ENCODE results near the genes SCYGR3 and CCL20.

DNA sequence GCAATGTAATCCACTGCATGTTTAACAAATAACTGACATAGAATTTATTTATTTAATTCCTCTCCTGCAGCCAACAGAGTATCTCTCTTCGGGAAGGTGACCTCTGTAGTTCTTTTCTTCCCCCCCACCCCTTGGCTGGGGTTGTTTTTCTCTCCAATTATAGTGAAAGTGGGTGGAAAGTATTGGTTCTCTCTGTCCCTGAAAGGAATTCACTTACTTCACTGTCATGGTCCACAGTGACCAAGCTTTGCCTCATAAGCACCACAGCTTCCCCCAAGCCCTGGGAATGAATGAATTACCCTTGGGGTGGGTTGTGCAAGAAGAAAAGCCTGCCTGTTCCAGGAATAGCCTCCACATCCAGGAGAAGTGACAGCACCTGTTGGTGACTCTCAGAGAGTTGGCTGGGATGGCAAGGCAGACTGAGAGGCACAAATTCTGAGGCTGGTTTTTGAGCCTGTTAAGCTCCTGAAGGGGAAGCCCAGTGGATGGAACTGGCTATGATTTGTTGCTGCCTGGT lies 479.6 kb downstream of the IRS1 start:
- PRO-cap: no peak

- PRO-cap: no peak
Measured at GRCh38 chr2:226478262-226478946, 321.2 kb downstream of the IRS1 start.

DNA sequence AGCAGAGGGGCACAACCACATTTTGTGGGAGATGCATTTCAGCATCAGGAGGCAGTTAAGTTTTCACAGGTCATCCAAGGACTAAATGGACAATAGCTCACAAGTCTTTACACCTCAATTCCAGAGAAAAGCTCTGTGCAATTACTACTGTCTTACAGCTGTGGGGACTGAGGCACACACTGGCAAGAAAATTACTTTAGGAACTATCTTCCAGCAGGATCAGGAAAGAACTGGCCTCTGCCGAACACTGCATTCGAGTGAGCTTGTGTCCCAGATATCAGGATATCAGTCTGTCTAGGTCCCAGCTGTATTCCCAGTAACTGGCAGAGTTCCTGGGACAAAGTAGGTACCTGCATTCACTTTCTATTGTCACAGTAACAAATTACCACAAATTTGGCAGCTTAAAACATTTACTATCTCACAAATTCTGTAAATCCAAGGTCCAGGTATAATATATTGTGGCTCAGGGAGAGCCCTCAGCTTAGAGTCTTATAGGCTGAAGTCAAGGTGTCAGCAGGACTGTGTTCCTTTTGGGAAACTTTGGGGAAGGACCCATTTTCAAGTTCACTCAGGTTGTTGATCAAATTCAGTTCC lies 183.7 kb downstream of the IRS1 start:
- PRO-cap: no peak

DNA sequence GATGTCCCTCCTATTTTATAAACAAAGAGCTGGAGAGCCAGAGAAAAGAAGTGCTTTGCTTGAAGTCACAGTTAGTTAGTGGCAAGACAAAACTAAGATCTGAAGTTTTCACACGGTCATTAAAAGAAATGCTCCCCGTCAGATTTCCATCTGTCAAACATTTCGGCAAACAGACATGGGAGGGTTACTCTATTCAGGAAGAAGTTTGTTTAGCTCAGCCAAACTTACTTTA lies 74.1 kb downstream of the IRS1 start:
- PRO-cap: no peak

DNA sequence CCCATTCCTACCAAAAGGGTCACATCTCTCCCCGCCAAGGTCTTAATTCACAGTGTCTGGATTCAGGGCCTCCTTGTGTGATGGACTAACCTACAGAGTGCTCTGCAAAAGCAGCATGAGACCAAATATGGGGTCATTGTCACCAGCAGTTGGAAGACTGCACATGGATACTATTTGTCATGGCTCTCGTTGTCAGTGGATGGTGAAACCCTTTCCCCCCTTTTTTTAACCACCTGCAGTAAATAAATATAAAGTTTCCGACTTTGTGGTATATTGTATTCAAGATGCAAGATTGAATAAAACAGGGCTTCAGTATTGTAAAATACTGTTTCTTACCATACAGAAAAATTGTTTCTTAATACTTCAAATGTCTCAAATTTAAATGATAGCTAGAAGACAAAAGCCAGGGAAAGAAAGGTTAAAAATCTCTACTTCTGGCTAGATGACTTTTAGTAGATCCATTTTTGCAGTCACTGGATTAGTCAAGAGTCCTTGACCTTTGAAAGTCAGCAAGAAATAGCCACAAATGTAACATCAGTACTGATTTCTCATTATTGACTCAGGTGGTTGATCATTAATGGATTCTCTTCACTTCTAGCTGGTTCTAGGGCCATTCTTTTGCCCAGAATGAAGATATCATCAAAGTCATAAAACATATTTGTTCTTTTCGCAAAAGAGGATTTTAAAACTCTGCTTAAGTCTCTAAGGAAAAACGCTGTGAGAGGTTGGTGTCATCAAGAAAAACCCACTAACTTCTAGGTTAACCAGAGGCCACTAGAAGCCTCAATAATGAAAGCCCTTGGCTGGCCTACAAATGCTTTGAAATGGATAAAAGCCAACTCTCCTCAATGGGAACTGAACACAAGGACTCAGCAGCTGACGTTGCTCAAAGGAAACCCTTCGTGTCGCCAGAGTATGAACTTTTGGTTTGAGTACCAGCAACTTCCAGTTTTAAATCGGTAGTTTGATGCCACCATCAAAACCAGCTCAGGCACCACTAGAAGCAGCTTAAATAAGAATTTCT lies 66.5 kb downstream of the IRS1 start:
- PRO-cap: no peak

- PRO-cap: no peak
Measured at GRCh38 chr2:226796002-226796517, 3.6 kb downstream of the IRS1 start.

DNA sequence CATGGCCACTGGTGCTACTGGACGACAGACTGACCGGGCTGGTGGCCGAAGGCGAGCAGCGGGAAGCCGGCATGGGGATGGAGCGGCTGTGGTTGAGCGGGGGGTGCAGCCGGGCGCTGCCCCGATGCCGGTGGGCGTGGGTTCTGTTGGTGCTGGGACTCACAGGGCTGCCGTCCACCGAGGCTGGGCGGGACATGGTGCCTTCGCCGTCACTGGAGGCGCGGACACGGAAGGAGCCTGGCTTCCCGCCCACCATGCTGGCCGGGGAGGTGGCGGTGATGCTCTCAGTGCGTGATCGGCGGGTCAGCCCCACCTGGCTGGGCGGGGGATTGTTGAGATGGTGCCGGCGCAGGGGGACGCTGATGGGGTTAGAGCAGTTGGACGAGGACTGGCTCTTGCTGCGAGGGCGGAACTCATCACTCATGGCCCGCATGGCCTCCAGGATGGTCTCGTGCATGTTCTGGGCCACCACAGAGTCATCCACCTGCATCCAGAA lies 2.0 kb downstream of the IRS1 start:
- PRO-cap: no peak

GRCh38 chr2:226837681-226838312 lies 1.9 kb downstream of the RHBDD1 start:
- PRO-cap: no peak

DNA sequence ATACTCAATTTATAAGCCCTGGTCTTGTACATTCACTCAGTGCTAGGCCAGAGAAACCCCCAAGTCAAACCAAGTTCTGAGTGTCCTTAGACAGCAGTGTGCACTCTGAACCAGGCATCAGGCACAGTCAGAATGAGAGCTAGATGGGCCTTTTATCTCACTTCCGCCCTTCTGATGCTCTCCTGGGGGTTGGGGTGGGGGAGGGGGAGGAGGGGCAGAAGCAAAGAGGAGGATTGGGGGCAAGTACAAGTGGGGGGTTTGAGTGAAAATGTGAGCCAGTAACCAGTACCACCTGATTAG lies 148.8 kb downstream of the RHBDD1 start:
- PRO-cap: no peak

DNA sequence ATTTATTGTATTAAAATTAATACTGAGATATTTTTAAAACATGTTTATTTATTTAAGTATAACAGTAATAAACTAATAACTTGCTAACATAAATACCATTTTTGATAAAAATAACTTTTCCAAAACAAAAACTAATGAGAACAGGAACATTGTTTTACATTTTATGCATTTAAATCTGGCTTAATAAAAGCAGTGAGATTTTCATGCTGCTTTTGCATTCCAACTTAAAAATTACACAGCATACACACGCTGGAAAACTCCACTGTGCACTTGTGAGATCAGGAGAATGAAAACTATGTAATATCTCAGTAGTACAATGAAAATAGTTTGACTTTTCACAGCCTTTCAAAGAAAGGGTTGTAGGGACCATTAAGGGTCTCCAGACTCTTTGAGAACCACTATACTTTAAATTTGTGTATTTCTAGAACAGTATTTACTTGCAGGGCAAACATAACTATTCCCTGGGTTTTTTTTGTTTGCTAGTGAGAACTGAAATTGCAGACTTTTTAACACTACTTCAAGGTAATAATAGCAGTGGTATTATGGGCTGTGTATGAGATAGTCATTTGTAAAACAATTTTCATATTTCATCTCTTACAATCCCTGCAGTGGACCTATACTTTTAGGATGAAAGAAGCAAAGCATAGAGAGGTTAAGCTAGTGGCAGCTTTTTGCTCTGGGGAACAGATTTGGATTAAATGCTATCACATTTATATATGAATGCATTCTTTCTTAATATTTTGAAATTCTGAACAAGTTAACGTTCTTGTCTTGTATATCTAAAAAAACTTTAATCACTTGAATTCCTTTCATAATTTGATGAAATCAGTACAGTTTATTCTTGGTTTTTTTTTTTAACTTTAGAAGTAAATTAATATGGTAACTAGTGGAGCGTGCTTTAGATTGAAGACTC lies 40.9 kb upstream of the SCYGR2 start:
- PRO-cap: no peak

GRCh38 chr2:227614767-227615021 lies at the start of gene SCYGR3:
TSS of gene SCYGR3 (minus strand) at chr2:227614840.
- PRO-cap: no peak

GRCh38 chr2:227813251-227814165 lies at the start of gene CCL20:
TSS of gene CCL20 (plus strand) at chr2:227813842.
- PRO-cap: no peak

DNA sequence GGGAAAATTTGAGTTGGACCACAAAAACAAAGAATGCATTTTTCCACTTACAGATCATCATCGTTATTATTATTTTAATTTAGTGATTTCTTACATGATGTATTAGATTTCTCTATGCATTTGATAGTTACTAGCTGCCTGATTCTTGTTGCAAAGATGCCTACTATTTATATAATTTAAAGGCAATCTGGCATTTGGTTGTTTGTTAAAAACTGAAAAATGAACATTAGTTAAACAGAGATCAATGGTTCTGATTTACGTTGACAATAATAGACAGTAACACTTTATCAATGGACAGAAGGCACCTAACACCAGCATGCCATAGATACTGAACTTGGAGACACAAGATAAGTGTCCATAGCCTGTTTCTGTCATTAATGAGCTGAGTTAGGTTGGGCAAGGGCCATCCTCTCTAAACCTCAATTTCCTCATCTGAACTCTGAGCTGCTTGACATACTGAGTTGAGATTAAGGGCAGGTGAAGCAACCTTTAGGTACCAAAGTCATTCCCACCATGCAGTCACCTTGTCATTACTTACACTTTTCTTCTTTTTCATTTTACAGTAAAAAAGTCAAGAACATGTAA lies 2.9 kb downstream of the CCL20 start:
- PRO-cap: no peak

DNA sequence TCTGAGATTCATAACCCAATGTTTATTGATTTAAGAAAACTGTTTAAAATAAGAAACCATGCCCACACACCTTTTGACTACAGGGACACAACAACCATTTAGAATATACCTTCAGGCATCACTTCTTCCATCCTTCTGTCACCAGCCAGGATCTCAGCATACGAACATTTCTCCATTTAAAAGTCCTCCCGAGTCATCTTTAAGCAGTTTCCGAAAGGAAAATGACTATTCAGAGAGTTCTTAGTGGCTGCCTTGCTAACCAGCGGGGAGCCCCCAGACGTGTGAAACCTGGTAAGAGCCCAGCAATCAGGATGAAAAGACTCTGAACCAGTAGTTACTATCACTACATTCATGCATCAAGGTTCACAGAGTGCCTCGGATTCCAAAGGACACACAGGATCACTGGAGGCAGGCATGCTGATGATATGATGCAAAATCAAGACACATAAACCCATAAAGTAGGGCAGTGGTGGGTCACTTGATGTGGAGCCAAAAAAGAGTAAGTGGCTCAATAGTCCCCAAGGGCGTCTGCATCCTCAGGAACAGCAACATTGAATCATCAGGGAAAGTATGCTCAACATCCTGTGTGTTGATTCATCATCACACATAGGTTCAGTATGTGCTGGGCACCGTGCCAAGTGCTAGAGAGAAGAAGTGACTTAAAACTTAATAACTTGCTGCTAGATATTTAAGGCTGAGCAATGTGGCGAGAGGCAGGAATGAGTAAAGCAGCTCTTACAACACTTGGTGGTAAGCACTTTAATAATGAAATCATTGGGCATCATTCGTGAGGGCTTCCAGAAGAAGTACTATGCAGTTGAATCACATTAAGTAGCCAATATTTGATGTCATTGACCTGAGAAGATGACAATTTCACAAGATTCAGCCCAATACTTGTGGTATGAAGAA lies 4.4 kb downstream of the CCL20 start:
- PRO-cap: no peak

DNA sequence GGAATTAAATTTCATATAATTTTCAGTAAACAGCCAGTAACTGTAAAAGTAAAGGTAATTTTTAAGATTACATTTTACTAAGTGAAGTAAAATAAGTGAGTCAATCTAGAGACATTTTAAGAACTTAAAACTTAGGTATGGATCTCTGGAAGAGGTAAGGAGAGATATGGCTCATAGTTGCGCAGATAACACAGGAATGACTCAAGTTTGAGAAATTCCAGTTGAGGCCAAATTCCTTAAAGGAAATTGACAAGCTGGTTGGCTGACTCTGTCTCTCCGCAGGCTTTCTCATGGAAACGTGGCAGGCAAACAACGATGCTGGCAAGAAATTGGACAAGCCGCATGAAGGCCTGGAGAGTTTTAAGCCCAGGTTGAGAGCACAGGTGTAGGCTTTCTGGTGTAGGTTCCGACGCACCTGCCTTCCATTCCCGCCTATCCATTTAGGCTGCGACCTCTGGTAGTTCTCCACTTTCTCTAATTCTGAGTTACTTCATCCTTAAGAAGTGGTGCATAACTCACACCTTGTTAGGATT lies 698 bp upstream of the DAW1 start:
- PRO-cap: no peak

DNA sequence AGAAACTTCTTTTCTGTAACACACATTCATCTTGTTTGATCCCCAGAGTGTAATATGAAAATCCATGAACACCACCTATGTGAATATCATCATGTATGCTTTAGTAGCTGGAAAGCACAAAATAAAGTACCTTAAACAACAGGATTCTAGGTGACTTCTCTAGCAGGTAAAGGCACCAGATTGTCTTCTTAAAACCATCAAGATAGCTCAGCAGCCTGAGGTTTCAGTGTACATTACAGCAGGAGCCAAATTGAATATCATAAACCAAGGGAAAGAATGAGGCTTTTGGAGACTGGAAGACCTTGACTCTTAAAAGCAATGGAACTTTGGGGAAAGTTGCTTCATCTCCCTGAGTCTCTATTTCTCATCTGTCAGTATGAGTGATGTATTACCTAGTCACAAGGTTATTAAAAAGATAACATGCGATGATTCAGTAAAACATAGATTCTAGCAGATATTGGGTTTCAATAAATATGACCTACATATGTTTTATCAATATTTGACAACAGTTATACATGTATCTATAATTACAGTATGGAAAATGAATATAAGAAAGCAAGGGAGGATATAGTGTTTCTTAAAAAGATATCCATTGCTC lies 429.7 kb upstream of the SPHKAP start:
- PRO-cap: no peak

DNA sequence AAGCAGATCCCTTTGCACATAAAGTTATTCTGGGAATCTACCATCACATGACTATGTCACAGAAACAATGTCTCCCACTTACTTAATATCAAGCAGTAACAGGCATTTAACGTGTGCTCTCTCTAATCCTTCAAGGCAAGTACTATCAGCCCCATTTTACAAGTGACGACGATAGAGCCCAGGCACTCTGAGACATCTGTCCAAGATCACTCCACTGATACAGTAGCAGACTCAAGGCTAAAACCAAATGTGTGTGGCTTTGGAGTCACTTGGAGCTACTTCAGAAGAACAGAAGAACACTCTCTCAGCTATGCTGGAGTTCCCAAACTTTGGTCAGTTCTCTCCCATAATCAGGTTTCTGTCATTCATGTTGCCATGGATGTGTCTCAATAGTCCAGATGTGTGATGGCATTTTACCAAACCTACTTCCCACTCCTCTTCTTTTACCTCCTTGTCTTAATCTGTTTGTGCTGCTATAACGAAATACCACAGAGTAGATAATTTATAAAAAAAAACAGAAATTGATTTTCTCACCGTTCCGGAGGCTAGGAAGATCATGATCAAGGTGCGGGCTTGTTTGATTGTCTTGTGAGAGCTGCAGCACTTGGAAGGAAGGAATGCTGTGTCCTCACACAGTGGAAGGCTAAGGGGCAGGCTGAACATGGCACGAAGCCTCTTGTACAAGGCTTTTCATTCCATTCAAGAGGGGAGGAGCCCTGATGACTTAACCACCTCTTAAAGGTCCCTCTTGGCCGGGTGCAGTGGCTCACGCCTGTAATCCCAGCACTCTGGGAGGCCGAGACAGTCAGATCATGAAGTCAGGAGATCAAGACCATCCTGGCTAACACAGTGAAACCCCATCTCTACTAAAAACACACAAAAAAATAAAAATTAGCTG lies 39.4 kb downstream of the PID1 start:
- PRO-cap: no peak

DNA sequence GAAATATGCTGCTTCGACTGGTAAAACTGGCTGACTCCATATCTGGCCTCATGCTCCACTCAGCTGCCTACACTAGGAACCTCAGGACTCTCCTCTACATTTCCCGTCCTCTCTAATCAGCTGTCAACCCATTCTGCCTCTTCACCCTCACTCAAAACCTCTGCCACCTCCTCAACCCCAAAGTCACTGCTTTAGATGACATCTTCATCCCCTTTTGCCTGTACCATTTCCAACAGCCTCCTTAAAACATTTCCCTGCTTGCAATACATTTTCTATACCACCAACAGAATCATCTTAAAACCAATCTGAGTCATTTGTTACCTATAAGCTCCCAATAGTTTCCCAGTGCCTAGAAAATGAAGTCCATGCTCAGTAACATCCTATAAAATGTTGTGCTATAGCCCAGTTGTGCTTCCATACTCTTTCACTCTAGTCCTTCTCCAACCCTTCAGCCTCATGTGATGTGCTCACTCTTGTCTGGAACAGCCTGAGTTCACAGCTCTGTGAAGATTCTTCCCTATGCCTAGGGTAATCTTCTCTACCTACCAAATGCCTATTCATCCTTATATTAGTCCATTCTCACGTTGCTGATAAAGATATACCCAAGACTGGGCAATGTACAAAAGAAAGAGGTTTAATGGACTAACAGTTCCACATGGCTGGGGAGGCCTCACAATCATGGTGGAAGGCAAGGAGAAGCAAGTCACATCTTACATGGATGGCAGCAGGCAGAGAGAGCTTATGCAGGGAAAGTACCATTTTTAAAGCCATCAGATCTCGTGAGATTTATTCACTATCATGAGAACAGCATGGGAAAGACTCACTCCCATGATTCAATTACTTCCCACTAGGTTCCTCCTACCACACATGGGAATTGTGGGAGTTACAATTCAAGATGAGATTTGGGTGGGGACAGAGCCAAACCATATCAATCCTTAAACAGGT lies 28.4 kb downstream of the PID1 start:
- PRO-cap: no peak

DNA sequence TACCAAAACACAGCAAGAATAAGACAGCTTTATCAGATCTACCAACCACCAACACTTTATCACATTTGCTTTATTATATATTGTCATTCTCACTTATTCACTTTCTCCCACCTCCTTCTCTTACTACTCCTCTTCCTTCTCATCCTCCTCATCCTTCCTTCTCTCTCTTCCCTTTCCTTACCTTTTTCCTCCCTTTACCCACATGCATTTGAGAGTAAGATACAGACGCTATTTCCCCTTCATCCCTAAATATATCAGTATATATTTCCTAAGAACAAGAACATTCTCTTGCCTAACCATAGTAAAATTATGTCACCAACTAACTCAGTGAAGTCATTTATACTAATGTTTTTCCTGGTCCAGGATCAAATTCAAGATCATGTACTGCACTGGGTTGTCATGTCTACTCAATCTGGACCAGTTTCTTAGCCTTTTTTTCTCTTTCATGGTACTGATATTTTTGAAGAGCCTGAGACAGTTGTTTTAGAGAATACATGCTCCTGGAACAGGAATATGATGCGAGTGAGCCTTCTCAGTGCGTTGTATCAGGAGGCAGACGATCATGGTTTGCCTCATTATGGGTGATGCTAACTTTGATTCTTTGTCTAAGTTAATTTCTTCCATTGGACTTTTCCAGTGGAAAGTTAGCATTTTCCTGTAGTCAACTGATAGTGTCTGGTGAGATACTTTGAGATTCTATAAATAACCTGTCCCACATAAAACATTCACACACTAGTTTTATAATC lies 23.1 kb downstream of the PID1 start:
- PRO-cap: no peak

GRCh38 chr2:229255705-229256462 lies 15.2 kb downstream of the PID1 start:
- PRO-cap: no peak